ENCODE results near the genes IQCF1 and ABHD14B.

DNA sequence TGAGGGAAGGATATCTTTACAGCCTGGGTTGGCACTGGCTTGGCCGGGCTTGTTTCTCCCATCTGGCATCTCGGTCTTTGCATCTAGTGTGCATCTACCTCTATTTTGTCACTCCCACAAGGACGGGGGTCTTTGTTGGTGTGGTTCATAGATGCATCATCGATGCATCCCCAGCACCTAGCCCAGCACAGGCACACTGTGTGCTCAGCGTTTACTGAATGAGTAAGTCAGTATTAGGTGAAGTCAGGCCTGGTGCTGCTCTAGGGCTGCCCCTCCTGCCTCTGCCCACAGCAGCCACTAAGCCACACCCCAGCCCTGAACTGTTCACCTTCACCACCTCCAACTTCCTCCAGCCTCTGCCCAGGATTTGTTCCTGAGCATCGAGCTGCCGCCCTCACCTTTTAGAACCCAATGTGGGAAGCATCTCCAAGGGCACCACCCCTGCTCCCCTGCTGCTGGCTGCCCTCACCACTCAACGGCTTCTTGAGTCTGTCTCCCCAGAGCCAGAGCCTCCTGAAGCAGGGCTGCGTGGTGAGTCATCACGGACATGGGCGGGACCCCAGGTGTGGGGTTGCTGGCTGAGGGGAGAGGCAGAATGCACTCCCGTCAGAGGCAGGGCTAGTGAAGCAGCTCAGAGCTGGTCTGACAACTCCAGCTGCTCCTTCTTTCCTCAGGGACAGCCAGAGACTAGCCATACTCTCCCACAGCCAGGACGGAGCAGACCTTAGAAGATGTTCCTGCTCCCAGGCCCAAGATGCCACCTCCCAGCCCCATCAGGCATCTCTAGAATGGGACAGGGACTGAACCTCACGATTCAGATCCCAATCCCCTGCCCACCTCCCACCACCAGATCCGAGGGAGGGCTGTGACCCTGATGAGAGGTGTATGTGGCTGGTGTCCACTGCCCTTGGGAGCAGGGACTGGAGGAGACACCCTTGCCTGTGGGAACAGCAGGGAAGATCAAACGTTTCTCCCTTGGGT lies 5.8 kb downstream of the HYAL2 start:
- PRO-cap, result bidirectional peak, plus-strand start at position 600 of the sequence, minus-strand start at position 485 of the sequence
- RAMPAGE, long total RNA, 2 experiments, result no peak in any of the 2 experiments

GRCh38 chr3:50395159-50395475 lies 35.8 kb upstream of the TMEM115 start:
- PRO-cap, result no peak
- RAMPAGE, long total RNA, 2 experiments, result no peak in any of the 2 experiments

GRCh38 chr3:50449991-50451295 lies 53.0 kb downstream of the CACNA2D2 start:
- PRO-cap, result bidirectional peak, plus-strand start at chr3:50450416, minus-strand start at chr3:50450248; bidirectional peak, plus-strand start at chr3:50450900, minus-strand start at chr3:50450754
- RAMPAGE, long total RNA, 2 experiments, result no peak in any of the 2 experiments

- PRO-cap, result no peak
- RAMPAGE, long total RNA, 2 experiments, result no peak in any of the 2 experiments
These were observed 20.5 kb downstream of the C3orf18 start for GRCh38 chr3:50547039-50547482.

- PRO-cap, result no peak
- RAMPAGE, long total RNA, 2 experiments, result no peak in any of the 2 experiments
These were observed 2.0 kb downstream of the CISH start for GRCh38 chr3:50609559-50610057.

DNA sequence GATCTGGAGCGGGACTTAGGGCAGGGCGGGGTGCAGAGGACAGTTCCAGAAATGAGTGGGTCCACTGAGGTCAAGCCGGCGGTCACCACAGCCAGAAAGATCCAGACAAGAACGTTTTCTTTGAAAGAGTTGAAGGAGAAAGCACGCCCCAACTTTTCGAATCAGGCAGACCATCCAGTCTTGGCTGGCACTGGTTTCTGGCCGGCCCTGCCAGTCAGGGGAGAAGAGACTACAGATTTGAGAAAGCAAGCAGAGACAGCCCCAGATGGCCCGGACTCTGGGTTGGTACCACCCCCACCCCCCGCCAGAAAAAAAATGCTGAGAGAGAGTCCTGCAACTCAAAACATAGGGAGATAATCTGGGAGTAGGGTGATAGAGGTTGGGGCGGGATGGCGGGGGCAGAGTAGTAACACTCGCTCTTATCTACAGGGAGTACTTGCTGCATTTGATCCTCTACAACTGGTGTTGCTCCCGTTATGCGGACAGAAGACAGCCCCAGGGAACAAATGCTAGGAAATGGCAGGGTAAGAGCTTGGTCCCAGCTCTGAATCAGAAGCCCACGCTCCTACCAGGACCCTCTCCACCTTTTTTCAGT lies 942 bp upstream of the CISH start:
- PRO-cap, result no peak
- RAMPAGE, long total RNA, 2 experiments, result no peak in any of the 2 experiments

- PRO-cap, result unidirectional peak, plus-strand start at chr3:50616192
- RAMPAGE, long total RNA, 2 experiments, result no peak in any of the 2 experiments
These were observed 965 bp upstream of the MAPKAPK3 start for GRCh38 chr3:50616016-50616355.

GRCh38 chr3:50617894-50618746 lies 1.2 kb downstream of the MAPKAPK3 start:
- PRO-cap, result no peak
- RAMPAGE, long total RNA, 2 experiments, result no peak in any of the 2 experiments

DNA sequence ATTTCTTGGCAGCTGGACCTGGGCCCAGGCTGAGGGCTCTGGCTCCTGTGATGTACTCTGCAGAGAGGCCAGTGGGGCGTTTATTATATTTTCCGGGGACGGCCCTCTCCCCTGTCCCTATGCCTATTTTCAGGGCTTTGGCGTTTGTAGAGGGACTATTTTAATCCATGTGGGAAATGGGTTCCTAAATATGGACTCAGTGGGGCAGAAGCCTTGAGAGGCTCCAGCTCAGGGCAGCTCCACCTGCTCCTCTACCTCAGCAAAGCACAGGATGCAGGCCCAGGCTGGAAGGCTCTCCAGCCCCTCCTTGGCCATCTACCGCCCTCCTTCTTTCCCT lies 19.9 kb downstream of the MAPKAPK3 start:
- PRO-cap, result no peak
- RAMPAGE, long total RNA, 2 experiments, result no peak in any of the 2 experiments

DNA sequence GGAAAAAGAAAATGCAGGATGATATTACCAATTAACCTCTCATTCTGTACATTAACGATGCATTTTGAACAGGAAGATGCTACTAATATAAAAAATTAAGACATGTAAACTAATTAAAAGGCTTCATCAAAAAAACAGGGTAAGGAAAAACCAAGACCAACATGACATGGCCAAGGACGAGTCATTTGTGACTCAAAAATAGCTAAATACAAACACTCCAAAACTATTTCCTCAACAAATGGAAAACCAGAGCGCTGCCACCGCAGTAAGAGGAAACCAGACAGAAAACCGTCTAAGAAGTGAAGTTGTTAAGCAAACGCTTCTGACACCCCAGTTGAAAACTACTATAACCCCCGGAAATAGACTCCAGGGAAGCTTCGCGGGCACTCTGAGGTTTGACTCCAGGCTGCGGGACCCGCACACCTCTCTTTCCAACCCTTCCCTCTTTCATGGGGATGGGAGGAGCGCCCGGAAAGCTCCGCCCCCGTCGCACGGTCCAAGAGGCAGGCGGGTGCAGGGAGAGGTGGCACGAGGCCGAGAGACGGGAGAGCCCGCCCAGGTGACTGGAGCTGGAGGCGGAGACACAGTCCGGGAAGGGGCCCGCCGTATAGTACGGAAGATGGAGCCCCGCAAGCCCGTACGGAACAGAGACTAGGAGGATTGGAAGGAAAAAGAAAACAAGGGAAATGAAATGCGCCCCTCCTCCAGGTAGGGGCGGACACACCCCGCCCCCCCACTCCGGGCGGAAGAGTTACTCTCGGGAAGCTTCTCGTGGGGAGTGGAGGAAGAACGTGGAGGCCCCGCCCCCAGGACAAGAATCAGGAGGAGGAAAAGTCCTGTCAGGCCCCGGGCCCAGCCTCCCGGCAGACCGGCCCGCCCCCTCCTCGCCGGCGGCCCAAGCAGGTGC lies 700 bp downstream of the DCAF1 start:
- PRO-cap, result bidirectional peak, plus-strand start at position 584 of the sequence, minus-strand start at position 431 of the sequence
- RAMPAGE, long total RNA, 2 experiments, result no peak in any of the 2 experiments

DNA sequence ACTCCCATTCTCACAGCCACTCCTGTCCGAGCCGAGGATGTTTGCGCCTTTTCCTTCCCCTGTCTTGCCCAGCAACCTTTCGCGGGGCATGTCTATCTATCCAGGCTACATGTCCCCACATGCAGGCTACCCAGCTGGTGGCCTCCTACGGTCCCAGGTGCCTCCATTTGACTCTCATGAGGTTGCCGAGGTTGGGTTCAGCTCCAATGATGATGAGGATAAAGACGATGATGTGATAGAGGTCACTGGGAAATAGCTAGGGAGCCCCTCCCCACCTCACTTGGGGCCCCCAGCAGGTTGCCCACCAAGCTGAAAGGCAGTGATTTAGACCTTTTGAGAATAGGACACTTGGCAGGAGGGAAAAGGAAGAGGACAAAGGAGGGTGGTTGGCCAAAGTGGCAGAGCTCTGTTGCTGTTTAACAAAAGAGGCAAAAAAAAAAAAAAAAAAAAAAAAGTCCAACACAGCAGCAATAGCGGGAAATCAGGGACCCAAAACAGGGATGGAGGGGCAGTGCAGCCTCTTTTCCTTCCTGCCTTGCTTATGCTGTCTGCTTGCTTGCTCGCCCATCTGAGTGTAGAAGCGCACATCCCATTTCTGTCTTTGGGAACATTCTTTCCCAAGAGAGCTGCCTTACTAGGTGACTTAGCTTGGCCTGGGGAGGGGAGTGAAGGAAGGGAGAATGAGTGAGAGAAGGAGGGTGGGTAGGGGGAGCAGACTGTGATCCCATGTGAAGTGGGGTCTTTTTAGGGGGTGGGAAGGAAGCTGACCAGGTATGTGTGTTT lies 7.7 kb upstream of the TEX264 start:
- PRO-cap, result no peak
- RAMPAGE, long total RNA, 2 experiments, result no peak in any of the 2 experiments

DNA sequence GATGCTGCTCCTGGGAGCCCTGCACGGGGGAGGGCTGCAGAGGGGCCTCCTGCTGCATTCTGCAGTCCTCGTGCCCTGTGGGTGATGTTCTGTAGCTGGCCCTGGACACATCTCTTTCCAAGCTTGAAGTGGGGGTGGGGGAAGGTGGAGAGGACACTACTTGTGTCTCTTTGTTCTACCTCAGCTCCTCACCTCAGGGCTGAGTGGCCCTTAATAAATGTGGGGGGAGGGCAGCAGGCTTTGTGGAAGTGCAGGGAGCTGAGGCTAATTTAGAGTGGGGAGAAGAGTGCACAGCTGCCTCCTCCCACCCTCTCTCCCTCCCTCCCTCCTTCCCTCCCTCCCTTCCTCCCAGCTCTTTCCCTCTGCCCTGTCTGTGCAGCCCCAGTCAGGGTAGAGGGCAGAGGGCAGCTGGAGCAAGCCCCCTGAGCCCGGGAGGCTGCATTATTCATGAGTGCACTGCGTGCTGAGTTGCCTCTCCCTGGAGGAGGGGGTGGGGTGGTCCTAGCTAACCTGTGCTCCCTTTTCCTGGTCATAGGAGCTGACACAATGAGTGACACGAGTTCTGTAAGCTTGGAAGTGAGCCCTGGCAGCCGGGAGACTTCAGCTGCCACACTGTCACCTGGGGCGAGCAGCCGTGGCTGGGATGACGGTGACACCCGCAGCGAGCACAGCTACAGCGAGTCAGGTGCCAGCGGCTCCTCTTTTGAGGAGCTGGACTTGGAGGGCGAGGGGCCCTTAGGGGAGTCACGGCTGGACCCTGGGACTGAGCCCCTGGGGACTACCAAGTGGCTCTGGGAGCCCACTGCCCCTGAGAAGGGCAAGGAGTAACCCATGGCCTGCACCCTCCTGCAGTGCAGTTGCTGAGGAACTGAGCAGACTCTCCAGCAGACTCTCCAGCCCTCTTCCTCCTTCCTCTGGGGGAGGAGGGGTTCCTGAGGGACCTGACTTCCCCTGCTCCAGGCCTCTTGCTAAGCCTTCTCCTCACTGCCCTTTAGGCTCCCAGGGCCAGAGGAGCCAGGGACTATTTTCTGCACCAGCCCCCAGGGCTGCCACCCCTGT lies 3.4 kb upstream of the GRM2 start:
- PRO-cap, result no peak
- RAMPAGE, long total RNA, 2 experiments, result no peak in any of the 2 experiments

DNA sequence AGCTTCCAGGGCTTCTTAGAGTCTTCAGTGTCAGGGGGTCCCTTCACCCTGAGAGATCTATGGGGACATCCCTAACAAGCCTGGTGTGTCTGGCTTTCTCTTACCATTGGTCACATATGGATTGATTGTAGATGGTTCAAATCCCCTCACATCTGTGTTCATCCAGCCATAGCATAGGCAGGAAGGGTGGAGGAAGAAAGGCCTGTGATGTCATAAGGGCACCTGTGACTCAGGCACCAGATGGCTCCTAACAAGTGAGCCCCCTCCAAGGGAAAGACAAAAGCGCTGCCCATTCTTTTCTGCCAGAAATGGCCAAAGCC lies at the start of gene IQCF1:
IQCF1 (minus strand) TSS at position 188 of the 320 bp plus-strand sequence.
- PRO-cap, result no peak
- RAMPAGE, long total RNA, 2 experiments, result start-site peak on the minus strand in 1 of 2 experiments, centred at position 159 of the sequence, 42 reads per replicate

DNA sequence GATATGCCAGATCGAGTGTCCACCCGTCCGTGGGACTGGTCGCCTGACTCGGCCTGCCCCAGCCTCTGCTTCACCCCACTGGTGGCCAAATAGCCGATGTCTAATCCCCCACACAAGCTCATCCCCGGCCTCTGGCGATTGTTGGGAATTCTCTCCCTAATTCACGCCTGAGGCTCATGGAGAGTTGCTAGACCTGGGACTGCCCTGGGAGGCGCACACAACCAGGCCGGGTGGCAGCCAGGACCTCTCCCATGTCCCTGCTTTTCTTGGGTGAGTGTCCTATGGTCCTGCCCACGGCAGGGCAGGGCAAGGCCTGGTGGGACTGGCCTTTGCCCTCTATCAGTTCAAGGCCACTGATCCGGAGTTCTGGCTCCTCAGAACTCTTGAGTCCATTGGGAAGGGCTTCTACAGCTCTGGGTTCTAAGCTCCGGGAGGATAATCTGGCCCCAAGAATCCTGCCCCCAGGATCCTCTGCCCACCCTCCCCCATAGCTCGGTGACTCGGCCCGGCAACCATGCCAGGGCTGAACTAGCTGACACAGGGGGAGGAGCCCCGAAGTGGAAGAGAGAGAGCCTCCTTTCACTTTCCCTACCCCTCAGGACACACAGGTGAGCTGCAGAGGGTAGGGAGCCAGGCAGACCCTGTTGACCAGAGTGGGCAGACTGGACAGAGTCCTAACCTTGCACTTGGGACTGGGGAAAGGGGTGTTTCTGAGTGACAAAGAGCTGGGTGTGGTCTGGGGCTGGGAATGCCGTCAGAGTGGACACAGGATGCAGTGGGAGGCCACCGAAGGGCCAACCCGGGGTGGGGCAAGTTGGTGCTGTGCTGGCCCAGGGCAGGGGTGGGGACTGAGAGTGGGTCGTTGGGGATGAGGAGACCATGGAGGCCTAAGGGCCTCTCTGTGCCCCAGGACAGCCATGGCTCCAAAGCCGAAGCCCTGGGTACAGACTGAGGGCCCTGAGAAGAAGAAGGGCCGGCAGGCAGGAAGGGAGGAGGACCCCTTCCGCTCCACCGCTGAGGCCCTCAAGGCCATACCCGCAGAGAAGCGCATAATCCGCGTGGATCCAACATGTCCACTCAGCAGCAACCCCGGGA lies 623 bp downstream of the PARP3 start:
- PRO-cap, result unidirectional peak, plus-strand start at position 607 of the sequence; unidirectional peak, minus-strand start at position 694 of the sequence
- RAMPAGE, long total RNA, 2 experiments, result start-site peak on the plus strand in 2 of 2 experiments, centred at positions 576 to 579 of the sequence, 19 to 24 reads per replicate

DNA sequence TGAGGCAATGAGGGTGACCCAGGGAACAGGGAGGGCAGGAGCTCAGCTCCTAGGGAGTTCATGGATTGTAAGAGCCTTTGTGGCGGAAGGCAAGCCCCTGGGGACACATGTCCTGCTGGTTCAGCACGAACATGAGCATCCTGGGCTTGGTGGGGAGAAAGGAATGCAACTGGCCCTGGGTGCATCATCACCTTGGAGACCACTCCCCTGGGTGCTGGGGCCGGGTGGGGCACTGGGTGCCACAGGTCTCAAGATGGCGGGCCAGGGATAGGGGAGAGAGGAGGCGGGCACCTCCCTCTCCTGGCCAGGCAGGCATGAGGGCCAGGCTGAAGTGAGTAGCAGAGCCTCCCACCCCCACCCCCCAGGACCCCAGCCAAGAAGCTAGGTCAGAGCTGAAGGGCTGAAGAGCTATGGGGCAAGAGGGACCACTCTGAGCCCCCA lies 782 bp downstream of the PCBP4 start:
- PRO-cap, result no peak
- RAMPAGE, long total RNA, 2 experiments, result no peak in any of the 2 experiments

- PRO-cap, result bidirectional peak, plus-strand start at chr3:51974113, minus-strand start at chr3:51973995
- RAMPAGE, long total RNA, 2 experiments, result start-site peak on the minus strand in 2 of 2 experiments, at chr3:51974007-51974052 at its widest, 226 to 438 reads per replicate
These were observed at the start of gene ABHD14B for GRCh38 chr3:51973921-51974873. ABHD14B (minus strand) TSS chr3:51974049.

GRCh38 chr3:51977310-51978074 lies 2.6 kb downstream of the ABHD14A start:
- PRO-cap, result no peak
- RAMPAGE, long total RNA, 2 experiments, result no peak in any of the 2 experiments

GRCh38 chr3:52025463-52025823 lies 29.7 kb upstream of the RPL29 start:
- PRO-cap, result no peak
- RAMPAGE, long total RNA, 2 experiments, result no peak in any of the 2 experiments

- PRO-cap, result no peak
- RAMPAGE, long total RNA, 2 experiments, result no peak in any of the 2 experiments
These were observed 32.2 kb upstream of the DUSP7 start for GRCh38 chr3:52088355-52089102.

GRCh38 chr3:52109448-52110047 lies 44.7 kb downstream of the POC1A start:
- PRO-cap, result no peak
- RAMPAGE, long total RNA, 2 experiments, result no peak in any of the 2 experiments

Data from prostate gland (tissue), 2 donors.